Uterus (tissue), 7 donors: ENCODE data around the genes SZRD1 and PADI3.

DNA sequence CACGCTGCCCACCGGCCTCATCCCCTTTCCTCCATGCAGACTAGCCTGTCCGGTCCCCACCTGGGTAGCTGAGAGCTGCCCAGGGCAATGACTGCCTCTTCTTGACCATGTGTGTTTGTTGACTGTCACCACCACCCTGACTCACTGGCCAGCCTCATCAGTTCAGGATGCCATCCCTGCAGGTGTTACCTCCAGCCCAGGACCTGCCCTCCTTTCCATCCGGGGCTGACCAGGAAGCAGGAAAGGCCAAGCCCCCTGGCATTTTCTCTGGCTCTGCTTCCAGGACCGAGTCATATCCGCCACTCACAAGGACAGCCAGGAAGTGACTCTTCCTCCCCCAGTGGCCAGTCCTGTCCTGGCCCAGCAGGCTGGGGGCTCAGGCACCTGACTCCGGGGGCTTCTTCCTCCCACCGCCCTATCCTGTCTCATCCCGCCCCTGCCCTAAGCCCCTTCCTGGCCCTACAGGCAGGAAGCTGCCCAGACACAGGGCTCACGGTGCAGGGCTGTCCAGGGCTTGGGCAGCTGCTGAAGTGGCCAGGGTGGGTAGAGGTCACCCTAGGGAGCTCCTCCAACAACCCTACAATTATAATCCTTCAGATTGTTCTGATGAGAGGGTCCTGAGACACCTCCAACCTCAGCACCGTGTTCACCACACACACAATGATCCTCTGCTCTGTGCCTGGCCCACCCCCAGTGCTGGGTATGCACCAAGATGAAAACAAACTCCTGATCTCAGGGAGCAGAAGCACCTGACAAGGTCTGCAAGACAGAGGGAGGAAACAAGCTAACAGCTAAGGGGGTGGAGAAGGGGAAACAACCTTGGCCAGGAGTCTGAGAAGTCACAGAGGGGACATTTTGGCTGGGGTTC is 16.9 kb downstream of the EPHA2 start:
- PRO-cap, 4 experiments = no peak in any of the 4 experiments
- RAMPAGE, long total RNA, 2 experiments = no peak in any of the 2 experiments
- RRBS = 43% methylated on average over 1 of the region's 11 CpGs

GRCh38 chr1:16366667-16367326 is at the start of gene SZRD1:
Gene SZRD1 (plus strand): TSS chr1:16367242.
- PRO-cap, 4 experiments = peak in 4 of 4 experiments; most common plus-strand start chr1:16367243 (in 4); most common minus-strand start chr1:16366996 (in 1)
- RAMPAGE, long total RNA, 2 experiments = start-site peak on the plus strand in 2 of 2 experiments, at chr1:16367225-16367243 at its widest, 107 to 789 reads per replicate
- RRBS = no CpG with 5 or more reads among the region's 31 CpGs

DNA sequence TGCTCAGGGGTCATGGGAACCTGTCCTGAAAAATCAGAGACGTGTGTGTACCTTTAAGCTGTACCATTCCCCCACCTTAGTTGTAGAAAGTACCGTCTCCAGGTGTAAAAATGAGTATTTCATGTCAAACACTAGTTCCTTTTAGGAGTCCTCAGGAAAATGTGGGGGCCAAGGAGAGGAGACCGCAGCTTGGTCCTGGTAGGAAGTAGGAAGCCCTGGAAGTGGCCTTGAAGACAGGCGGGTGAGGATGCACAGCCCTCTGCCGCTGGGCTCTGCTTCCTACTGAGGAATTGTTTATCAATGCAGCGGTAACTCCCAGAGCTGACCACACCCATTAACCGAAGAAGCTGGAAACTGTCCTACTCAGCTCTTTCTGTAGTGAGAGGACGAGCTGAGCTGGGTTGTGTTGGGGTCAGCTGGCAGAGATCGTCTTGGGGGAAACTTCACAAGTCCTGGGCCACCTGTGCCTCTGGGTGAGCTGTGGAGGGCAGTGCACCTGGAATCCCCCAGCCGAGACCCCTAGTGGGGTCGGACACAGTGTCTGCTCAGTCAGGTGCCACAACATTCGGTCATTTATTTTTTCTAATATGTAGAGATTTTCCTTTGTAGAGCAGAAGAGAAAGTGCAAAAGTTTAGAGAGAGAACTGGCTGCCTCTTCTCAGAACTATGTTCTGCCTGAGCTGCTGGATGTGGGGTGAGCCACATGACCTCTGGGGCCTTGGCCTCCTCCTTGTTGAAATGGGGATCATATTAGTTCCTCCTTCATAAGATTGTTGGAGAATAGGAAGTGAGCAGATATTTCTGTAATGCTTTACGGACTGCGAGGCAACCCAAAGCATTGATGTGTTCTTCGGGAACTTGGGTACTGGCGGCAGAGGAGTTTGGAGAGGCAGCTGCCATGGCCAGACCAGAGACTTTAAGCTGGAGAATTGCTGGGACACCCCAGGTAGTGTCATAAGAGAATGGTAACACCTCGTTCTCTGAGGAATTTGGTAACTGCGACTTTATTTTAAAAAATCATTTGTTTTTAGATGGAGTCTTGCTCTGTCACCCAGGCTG is 3.6 kb downstream of the NECAP2 start:
- PRO-cap, 4 experiments = no peak in any of the 4 experiments
- RAMPAGE, long total RNA, 2 experiments = no peak in any of the 2 experiments
- RRBS = no CpG with 5 or more reads among the region's 18 CpGs

- PRO-cap, 4 experiments = no peak in any of the 4 experiments
- RAMPAGE, long total RNA, 2 experiments = no peak in any of the 2 experiments
- RRBS = no CpG with 5 or more reads among the region's 18 CpGs
Observed at GRCh38 chr1:16459197-16460438, 19.1 kb downstream of the NECAP2 start.

DNA sequence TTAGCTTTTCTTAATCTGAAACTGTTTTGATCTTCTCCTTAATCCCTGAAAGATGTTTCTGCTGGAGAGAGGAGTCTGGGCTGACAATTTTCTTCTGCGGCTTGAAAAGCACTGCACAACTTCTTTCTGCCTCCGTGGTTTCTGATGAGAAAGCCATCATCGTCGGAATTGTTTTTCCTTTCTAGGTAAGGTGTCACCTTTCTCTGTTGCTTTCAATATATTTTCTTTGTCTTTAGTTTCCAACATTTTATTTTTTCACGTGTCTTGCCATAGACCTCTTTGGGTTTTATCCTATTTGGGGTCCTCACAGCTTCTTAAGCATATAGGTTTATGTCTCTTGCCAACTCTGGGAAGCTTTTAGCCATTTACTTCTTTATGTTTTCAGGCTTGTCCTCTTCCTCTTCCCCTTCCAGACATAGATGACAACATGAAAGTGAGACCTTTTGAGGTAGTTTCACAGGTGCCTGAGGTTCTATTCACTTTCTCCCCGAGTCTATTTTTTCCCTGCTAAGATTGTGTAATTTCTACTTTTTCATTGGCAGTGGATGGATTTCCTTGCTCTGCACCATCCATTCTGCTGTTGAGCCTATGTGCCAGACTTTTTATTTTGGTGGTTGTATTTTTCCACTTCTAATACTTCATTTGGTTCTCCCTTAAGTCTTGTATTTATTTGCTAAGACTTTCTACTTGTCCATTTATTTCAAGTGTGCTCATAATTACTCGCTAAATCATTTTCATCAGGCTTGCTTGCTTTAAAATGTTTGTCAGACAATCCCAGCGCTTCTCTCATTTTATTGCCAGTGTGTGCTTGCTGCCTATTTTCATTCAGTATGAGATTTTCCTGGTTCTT is 32.7 kb downstream of the NECAP2 start:
- PRO-cap, 4 experiments = no peak in any of the 4 experiments
- RAMPAGE, long total RNA, 2 experiments = no peak in any of the 2 experiments
- RRBS = no CpG with 5 or more reads among the region's 8 CpGs

DNA sequence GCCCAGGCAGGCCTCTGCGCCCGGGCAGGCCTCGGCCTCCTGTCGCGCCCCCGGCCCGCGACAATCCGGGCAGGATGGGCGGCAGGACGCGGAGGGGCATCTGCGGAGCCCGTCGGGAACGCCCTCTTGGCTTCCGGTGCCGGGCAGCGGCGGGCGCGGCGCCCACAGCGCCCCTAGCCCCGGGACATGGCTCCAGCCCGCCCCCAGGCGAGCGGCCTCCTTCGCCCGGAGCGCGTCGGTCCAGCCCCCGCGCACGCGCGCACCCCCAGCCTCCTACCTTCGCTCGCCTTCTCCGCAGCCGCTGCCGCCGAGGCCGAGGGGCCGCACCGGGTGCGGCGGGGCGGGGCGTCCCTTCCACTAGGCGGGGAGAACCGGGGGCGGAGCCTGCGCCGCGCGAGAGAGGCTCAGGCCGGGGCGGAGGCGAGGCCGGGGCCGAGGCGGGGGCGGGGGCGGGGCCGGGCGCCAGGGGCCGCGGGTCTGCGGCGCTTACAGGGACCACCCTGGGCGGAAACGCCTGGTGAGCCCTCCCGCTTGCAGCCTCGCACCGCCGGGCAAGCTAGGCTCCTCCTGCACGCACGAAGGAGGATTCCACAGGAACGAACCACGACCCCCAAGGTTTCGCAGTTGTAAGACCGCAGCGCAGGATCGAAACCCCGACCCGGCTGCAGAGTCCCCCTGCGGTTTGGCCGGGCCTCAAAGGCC is 58.6 kb downstream of the NECAP2 start:
- PRO-cap, 4 experiments = peak in 4 of 4 experiments; most common plus-strand start position 435 of the sequence (in 4); most common minus-strand start position 285 of the sequence (in 2)
- RAMPAGE, long total RNA, 2 experiments = no peak in any of the 2 experiments
- RRBS = 2% methylated on average over 59 of the region's 90 CpGs

DNA sequence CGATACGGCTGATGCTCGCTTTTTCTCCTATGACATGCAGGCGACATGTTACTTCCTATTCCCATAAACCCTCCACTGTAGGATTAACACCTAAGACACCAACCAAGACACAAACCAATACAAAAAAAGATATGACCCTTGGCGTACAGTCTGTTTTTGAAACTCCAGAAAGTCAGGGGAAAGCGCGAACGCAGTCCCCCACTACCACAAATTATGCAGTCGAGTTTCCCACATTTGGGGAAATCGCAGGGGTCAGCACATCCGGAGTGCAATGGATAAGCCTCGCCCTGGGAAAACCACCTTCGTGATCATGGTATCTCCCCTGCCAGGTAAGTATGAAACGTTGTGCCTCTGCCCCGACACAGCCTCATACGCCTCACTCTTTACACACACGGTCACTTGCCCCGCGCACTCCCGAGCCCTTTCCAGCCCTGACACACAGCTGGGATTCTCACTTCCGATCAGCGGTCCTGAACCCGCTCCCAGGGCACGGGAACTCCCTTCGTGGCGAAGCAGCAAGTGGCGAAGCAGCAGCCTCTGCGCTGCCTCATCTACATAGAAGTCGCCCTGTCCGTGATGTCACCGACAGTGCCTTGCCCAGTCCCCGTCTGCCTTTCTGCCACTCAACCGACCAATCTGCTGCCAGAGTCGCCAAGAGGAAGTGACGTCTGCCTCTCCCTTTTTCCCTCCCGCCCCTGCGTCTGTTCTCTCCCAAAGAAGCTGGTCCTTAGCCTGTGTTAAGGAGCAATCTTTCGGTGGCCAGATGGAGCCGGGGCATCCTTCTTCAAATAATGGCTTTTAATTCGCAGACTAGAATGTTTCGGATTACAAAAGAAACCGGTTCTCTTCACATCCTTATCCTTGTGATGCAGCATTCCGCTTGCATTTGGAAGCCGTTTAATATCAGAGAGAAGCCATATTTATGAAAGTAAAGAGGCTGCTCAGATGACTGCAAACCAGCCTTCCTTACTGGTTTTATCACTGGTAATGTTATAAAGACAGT is 73.7 kb downstream of the NECAP2 start:
- PRO-cap, 4 experiments = peak in 4 of 4 experiments; most common plus-strand start position 642 of the sequence (in 1); most common minus-strand start position 521 of the sequence (in 2)
- RAMPAGE, long total RNA, 2 experiments = no peak in any of the 2 experiments
- RRBS = no CpG with 5 or more reads among the region's 44 CpGs

DNA sequence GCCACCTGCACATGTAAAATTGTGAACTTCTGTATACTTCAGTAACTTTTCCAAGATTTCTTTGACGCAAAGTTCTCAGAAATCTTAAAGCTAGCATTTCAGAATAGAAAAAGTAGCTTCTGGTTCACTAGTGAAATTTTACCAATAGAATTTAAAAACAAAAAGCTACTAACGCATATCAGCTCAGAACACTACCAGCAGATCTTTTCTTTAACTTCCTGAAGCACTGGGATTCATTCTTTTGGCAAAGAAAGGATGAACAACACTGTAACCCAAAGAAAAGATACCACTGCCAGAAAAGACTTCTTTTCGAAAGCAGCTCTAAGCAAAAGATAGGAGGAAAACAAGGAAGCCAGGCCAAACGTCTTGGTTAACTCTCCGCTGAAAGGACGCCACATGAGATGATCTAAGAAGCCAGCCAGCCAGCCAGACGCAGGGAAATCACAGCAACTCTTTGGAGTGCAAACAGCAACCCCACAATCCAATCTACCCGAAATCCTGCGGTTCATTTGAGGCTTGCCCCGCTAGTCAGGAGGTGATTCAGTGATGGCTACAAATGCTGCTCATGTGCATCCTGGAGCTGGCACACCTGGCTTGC is 171.9 kb downstream of the NECAP2 start:
- PRO-cap, 4 experiments = peak in 2 of 4 experiments; most common plus-strand start position 399 of the sequence (in 2); most common minus-strand start position 334 of the sequence (in 1)
- RAMPAGE, long total RNA, 2 experiments = no peak in any of the 2 experiments
- RRBS = no CpG with 5 or more reads among the region's 10 CpGs

GRCh38 chr1:16628402-16629036 is 188.0 kb downstream of the NECAP2 start:
- PRO-cap, 4 experiments = no peak in any of the 4 experiments
- RAMPAGE, long total RNA, 2 experiments = no peak in any of the 2 experiments
- RRBS = 84% methylated on average over 2 of the region's 18 CpGs

GRCh38 chr1:16943728-16944418 is 22.1 kb downstream of the CROCC start:
- PRO-cap, 4 experiments = no peak in any of the 4 experiments
- RAMPAGE, long total RNA, 2 experiments = start-site peak on the plus strand in 1 of 2 experiments, at chr1:16943948-16944130 at its widest, 7 reads per replicate
- RRBS = 84% methylated on average over 2 of the region's 22 CpGs

DNA sequence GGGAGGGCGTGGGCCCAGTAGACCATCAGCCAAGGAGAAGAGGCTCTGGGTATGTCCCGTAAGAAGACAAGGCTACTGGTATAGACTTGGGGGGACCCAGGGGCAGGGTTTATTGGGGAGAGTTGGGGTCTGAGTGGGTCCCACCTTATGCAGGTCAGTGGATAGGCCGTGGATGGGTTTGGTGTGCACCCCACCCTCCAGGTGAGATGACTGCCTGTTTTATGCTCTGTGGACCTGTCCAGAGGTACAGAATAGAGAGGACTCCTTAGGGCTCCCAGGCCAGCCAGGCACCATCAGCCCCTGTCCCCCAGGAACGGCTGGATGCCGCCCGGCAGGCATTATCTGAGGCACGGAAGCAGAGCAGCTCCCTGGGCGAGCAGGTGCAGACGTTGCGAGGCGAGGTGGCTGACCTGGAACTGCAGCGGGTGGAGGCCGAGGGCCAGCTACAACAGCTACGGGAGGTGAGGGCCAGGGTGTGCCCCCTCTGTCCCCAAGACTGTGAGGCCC is 10.9 kb downstream of the MFAP2 start:
- PRO-cap, 4 experiments = no peak in any of the 4 experiments
- RAMPAGE, long total RNA, 2 experiments = no peak in any of the 2 experiments
- RRBS = no CpG with 5 or more reads among the region's 14 CpGs

GRCh38 chr1:17122559-17122881 is 3.3 kb upstream of the PADI2 start:
- PRO-cap, 4 experiments = no peak in any of the 4 experiments
- RAMPAGE, long total RNA, 2 experiments = no peak in any of the 2 experiments
- RRBS = no CpG with 5 or more reads among the region's 2 CpGs

DNA sequence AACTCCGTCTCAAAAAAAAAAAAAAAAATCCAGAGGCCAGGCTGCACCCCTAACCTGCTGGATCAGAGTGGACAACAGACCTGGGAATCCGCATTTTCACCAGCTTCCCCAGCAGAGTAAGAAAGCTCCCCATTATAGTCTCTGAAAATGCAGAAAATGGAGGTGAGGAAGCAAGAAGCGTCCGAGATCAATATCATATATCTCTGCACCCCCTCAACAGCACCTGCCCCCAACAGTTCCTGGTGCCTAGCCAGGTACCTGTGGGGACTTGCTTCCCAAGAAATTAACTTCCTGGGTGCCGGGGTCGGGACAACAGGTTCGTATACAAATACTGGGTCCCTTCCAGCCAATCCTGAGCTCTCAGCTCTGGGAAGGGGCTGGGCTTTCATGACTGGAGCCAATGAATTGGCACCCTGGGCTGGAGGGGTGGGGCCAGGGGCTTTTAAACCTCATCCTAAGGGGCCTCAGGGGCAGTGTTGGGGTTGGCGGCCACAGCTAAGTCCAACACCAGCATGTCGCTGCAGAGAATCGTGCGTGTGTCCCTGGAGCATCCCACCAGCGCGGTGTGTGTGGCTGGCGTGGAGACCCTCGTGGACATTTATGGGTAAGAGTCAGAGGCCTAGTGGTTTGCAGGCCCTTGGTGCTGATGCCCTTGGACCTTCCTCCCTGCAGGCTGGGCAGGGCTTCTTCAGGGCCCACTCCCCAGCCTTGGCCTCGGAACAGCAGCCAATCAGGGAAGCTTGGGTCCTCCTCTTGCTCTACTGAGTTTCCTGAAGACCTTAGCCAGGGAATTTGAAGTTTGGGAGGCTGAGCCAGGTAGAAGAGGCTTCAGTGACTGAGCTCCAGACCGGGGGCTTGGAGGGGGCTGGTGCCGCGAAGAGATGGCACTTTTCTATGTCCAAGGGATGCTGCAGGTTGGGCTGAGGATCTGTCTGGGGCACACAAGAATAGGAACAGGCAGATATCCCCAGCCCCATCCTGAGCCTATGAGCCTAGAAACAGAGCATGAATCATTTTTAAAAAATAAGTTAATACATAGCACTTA is at the start of gene PADI3:
Gene PADI3, plus strand, starts transcription at position 473 of the 1,045 bp plus-strand sequence.
- PRO-cap, 4 experiments = no peak in any of the 4 experiments
- RAMPAGE, long total RNA, 2 experiments = no peak in any of the 2 experiments
- RRBS = no CpG with 5 or more reads among the region's 19 CpGs

DNA sequence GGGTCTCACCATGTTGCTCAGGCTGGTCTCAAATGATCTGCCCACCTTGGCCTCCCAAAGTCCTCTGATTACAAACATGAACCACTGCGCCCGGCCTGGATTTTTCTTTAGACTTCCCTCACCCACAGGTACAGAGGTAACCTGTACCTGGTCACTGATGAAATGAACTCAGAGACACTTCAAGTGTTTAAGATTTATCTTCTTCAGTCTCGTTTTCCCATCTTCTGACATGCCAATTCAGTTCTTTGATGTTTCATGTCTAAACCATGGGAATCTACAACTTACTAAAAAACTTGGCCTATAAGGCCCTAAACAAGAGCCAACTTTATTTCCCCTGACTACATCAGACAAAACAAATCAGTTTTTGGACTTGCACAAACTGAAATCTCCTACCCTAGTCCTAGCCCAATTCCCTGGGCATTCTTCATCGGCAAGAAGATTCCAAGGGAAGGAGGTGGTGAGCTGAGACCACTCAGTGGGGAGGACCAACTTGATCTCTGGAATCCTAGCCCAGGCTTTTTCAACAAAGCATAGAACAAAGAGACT is 24.6 kb downstream of the RCC2 start:
- PRO-cap, 4 experiments = no peak in any of the 4 experiments
- RAMPAGE, long total RNA, 2 experiments = no peak in any of the 2 experiments
- RRBS = no CpG with 5 or more reads among the region's 4 CpGs

- PRO-cap, 4 experiments = no peak in any of the 4 experiments
- RAMPAGE, long total RNA, 2 experiments = no peak in any of the 2 experiments
- RRBS = no CpG with 5 or more reads among the region's 25 CpGs
Observed at GRCh38 chr1:17420022-17421053, 19.1 kb downstream of the RCC2 start.

- PRO-cap, 4 experiments = no peak in any of the 4 experiments
- RAMPAGE, long total RNA, 2 experiments = no peak in any of the 2 experiments
- RRBS = no CpG with 5 or more reads among the region's 16 CpGs
Observed at GRCh38 chr1:17425971-17426879, 13.3 kb downstream of the RCC2 start.

DNA sequence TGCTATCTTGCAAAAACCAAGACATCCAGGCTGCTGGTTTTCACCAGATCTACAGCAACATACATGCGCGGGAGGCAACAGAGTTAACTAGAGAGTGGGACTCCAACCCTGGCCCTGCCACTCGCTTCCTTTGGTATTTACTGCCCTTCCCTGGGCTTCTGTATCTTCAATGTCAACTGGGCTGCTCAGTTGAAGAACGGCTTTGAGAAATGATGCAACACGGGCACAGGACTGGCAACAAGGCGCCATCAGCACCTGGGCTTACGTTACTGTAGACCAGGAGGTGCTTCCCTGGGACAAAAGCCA is 11.6 kb downstream of the RCC2 start:
- PRO-cap, 4 experiments = no peak in any of the 4 experiments
- RAMPAGE, long total RNA, 2 experiments = no peak in any of the 2 experiments
- RRBS = no CpG with 5 or more reads among the region's 7 CpGs

DNA sequence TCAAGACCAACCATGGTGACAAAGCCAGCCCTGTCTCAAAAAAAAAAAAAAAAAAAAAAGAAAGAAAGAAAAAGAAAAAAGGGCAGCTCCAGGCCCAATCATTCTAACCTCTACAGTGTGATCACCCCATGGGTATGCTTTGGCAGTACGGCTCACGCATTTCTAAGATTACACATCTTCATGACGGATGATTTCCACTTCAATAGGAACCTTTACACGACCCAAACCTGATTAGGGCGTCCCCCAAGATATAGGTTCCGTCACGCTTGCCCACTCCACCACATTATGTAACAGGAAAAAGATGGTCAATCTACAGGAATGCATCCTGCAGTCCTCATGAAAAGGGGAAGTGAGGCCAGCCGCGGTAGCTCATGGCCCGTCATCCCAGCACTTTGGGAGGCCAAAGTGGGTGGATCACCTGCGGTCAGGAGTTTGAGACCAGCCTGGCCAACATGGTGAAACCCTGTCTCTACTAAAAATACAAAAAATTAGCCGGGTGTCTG is 8.0 kb downstream of the RCC2 start:
- PRO-cap, 4 experiments = no peak in any of the 4 experiments
- RAMPAGE, long total RNA, 2 experiments = no peak in any of the 2 experiments
- RRBS = no CpG with 5 or more reads among the region's 12 CpGs

GRCh38 chr1:17502389-17502973 is 37.0 kb upstream of the ARHGEF10L start:
- PRO-cap, 4 experiments = peak in 4 of 4 experiments; most common plus-strand start chr1:17502697 (in 1); most common minus-strand start chr1:17502577 (in 3)
- RAMPAGE, long total RNA, 2 experiments = no peak in any of the 2 experiments
- RRBS = no CpG with 5 or more reads among the region's 13 CpGs

DNA sequence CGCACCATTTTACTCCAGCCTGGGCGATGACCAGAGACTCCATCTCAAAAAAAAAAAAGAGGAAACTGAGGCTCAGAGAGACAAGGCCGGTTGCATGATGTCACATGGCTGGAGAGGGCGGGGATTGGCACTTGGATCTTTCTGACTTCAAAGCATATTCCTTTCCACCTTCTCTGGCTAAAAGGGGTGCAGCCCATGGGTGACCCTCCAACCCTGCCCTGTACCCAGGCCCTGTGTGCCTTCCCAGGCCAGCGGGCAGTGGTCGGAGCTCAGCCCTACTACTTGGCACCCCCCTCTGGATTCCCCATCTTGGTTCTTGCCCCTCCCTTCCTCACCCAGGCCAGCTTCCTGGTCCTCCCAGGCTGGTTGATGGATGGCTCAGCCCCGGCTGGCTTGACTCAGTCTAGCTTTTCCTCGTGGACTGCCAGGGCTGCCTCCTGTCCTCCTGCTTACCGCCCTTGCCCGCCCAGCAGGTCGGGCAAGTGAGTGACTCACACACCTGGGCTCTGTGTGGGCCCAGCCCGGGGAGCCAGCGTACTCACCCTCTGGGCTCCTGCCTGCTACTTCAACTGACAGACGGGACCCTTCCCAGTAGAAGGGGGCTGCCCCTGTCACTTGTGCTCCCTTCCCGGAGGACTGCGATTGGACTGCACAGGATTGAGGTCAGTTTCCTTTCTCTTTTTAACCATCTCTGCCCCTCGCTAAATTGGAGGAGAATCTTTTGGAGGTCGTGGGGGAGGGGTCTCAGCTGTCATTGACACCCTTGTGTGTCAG is 19.5 kb upstream of the ARHGEF10L start:
- PRO-cap, 4 experiments = peak in 2 of 4 experiments; most common plus-strand start position 401 of the sequence (in 2); most common minus-strand start position 423 of the sequence (in 1)
- RAMPAGE, long total RNA, 2 experiments = no peak in any of the 2 experiments
- RRBS = 62% methylated on average over 3 of the region's 18 CpGs